Fibroblast of the aortic adventitia (primary cell): ENCODE measurements around the genes TMC2, MRPS26, AVP and SPEF1.

- CAGE, long polyA plus RNA = no peak
These were observed 2.1 kb downstream of the STK35 start for GRCh38 chr20:2103809-2104113.

DNA sequence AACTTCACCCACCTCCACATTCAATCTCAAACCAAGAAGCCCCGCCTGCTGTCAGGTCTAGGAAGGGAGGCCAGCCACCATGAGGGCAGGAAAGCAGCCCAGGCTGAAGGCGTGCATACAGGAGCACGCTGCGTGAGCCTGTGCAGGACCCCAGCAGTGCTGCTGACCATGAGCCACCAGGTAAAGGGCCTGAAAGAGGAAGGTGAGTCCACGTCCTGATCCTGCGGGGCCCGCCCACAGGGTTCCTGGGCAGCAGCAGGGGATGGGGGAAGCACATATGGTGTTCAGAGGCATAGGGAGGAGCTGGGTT, at the start of gene TMC2:
Gene TMC2 (plus strand): TSS at position 120 of the 310 bp plus-strand sequence.
- CAGE, long polyA plus RNA = no peak

DNA sequence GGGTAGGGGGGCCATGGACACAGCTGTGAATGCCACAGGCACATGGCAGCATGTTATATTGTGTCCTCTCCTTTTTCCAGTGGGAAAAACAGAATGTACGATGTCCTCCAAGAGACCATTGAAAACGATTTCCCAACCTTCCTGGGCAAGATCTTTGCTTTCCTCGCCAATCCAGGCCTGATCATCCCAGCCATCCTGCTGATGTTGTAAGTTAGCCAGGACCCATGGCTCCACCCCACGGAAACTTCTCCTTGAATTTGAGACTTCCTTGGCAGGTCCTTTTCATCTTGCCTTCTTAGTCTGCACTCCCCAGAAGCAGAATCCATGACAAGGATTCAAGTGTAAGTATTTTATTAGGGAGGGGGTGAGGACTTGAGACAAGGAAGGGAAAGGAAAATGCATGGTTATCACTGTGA, 28.2 kb upstream of the NOP56 start:
- CAGE, long polyA plus RNA = no peak

GRCh38 chr20:2821912-2822570, 5.9 kb downstream of the TMEM239 start:
- CAGE, long polyA plus RNA = no peak

GRCh38 chr20:2838417-2839203, 1.8 kb downstream of the PCED1A start:
- CAGE, long polyA plus RNA = no peak

GRCh38 chr20:2840905-2841692, 554 bp downstream of the VPS16 start:
- CAGE, long polyA plus RNA = no peak

DNA sequence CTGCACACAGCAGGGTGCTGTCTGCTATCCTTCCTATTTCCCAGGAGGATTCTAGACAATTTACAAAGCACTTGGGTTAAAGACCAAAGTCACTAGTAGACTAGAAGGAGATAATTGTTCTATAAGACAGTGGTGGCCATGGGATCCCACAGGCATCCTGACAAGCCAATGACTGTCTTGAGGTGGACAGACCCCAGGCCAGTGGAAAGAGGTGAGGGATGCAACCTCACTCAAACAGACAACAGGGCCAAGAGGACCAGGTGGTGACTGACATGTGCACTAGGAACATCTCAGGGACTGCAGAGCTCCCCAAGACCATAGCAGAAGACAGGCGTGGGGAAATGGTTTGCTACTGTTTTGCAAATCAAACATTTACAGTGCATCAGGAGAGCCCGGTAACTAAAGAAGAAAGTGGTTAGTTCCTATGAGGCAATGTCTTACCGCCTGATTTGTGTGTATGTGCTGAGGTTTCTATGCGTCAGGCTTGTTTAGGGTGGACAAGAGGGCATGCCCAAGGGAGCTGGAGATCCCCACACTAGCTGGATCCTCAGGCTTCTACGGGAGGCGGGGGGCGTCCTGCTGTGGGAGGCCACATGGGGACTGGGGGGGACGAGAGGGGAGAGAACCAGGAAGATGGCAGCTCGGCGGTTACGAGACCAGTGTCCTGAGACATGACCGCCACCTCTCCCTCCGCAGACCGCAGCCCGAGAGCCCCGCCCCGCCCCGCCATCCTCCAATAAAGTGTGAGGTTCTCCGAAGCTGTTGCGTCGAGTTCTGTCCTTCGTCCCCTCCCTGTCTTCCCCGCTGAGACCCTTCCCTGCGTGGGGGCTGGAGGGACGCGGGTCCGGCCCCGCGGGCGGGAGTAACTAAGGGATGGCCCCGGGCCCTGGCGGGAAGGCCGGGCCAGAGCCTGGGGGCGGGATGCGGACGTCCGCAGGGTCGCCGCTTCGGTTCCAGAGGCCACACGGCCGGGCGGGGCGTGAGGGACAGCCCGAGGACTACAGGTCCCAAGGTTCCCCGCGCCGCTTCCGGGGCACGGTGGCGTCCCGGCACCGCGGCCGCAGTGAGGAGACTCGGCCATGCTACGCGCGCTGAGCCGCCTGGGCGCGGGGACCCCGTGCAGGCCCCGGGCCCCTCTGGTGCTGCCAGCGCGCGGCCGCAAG, at the start of gene MRPS26:
Gene MRPS26 (plus strand): TSS at position 1,063 of the 1,163 bp plus-strand sequence.
- CAGE, long polyA plus RNA = no peak

- CAGE, long polyA plus RNA = no peak
These were observed at the start of gene AVP for GRCh38 chr20:3084659-3085008. TSS of gene AVP (minus strand) at chr20:3084724.

DNA sequence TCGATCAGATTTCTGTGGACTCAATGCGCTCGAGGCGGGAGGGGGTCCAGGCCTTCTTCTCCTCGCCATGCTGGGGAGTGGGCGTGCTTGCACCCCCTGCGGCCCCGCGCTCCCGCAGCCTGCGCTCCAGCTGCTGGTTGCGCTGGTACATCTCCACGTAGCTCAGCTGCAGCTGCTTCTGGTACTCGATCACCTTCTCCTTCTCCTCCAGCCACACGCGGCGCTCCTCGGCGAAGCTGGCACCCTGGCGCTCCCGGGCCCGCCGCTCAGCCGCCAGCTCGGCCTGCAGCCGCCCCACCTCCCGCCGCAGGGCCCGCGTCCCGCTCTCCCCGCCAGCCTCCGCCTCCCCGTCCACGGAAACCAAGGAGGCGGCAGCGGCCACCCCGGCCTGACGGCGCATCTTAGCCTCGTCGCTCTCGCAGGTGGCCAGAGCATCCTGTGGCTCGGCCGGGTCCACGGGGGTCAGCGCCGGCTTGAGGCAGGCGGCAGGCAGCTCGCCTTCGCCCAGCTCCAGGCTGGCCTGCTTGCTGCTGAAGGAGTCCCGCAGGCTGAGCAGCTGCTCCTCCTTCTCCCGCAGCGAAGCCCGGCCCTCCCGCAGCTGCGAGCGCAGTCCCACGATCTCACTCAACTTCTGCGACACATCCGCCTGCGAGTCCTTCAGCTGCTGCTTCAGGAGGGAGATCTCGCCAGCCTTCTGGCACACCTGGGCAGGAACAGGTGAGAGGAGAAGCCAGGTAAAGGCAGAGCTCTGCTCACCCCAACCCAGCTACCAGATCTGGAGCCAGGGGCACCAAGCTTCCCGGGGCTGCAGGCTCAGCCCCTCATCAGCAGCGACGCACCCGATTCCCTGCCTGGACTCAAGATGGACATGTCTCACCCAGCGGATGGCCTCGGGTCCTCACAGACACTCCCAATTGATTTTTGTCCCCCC, 5.0 kb upstream of the FASTKD5 start:
- CAGE, long polyA plus RNA = no peak

DNA sequence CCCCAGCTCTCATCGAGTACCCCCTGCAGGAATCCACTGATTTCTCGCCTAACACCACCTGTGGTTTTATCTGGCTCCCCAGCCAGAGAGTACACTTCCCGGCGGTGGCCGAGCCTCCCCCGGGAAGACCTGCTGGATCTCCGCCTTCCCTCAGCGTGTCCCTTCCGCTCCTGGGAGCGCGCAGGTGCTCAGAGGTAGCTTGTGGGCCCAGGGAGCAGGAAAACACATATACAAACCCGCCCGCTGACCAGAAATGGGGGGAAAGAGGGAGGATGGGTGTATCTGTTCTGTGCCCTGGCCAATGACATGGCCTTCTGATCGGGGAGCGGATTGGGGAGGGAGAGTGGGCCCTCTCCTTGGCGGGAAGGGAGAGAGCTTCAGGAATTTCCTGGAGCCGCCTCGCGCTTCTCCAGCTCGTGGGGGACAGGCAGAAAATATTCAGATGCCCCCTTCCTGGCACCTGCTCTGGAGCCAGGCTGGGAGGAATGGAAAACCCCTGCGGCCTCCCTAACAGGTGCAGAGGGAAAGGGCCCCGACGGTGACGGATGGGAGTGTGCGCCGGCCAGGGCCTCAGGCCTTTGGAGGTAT, 692 bp downstream of the DDRGK1 start:
- CAGE, long polyA plus RNA = no peak

- CAGE, long polyA plus RNA = no peak
These were observed 13.5 kb downstream of the GFRA4 start for GRCh38 chr20:3649710-3650165.

DNA sequence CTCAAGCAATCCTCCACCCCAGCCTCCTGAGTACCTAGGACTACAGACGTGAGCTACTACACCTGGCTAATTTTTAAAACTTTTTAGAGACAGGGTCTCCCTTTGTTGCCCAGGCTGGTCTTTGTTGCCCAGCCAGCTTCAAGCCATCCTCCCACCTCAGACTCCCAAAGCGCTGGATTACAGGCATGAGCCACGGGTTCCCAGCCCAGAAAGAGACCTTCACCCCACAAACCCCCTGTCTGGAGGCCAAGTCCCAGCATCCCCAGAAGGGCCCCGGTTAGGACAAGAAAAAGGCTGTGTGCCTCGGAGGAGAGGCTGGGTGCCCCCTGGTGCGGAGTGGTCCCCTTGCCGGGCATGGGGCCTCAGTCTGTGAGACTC, 800 bp upstream of the HSPA12B start:
- CAGE, long polyA plus RNA = no peak

DNA sequence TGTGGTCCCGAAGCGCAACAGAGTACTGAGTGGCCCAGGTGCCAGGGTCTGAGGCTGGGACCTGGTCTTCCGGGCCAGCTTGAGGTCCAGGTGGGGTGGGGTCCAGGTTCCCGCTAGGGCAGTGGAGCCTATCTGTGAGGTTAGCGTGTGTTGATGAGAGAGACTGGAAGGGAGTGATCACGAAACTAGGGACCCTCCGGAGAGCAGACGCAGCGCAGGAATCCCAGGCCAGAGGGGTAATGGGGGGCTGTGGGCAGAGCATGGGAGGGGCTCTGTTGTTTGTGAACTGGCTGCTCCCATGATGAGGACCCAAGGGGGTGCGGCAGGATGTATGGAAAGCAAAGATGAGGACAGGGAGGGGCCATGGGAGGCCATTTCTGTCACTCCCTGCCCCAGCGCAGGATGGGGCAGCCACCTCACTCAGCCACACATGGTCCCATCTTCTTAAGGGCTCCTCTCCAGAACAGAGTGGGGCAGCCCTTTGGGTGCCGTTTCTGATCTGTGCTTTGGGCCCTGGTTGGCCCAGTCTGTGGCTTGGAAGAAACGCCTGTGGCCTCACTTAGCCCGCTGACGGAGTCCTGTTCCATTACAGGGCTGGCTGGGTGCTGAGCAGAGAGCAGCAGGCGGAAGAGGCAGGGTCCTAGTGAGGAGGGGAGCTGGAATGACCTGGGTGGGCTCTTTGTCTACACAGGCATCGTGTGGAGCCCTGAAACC, 876 bp downstream of the HSPA12B start:
- CAGE, long polyA plus RNA = no peak

DNA sequence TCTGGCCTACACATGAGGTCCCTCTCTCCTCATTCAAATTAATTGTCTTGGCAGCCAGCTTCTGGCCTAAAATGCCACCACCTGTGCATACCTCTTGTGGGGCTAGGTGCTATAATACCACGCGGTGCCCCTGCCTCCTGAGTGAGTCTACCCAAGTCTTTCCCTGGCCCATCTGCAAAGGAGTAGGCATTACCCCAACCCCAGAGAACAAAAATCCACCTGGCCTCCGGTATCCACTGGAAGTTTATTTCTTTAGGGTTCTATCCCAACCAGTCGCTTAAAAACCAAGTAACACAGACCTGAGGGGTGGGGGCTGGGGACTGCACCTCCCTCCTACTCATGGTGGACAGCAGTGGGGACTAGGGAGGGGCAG, 14.3 kb downstream of the ADISSP start:
- CAGE, long polyA plus RNA = no peak

DNA sequence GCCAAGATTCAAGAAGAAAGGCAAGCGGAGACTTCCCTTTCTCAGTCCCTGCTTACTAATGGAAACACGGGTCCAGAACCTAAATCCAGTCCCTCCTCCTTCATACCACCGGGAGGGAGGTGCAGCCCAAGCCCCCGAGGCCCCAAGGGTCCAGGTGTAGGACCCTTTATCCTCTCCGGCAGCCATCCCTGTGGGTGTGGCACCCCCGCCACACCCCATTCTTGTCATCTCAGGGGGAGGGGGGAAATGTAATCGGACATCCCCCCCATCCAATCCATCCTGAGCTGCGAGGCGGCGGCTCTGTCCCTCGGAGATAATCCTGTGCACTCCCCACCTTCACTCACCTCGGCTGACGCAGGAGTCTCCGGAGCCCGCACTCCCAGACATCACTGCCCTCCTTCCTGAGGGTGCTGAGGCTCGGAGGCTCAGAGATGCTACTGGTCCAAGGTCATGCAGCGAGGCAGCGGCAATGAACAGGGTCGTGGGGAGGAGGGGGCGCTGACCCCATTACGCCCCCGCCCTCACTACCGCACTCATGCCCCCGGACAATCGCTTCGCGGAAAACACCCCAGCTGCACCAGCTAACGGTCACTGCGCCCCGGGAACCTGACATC, 581 bp downstream of the ADISSP start:
- CAGE, long polyA plus RNA = no peak

GRCh38 chr20:3781332-3781751, at the start of gene SPEF1:
TSS of gene SPEF1 (minus strand) at chr20:3781448.
- CAGE, long polyA plus RNA = no peak

DNA sequence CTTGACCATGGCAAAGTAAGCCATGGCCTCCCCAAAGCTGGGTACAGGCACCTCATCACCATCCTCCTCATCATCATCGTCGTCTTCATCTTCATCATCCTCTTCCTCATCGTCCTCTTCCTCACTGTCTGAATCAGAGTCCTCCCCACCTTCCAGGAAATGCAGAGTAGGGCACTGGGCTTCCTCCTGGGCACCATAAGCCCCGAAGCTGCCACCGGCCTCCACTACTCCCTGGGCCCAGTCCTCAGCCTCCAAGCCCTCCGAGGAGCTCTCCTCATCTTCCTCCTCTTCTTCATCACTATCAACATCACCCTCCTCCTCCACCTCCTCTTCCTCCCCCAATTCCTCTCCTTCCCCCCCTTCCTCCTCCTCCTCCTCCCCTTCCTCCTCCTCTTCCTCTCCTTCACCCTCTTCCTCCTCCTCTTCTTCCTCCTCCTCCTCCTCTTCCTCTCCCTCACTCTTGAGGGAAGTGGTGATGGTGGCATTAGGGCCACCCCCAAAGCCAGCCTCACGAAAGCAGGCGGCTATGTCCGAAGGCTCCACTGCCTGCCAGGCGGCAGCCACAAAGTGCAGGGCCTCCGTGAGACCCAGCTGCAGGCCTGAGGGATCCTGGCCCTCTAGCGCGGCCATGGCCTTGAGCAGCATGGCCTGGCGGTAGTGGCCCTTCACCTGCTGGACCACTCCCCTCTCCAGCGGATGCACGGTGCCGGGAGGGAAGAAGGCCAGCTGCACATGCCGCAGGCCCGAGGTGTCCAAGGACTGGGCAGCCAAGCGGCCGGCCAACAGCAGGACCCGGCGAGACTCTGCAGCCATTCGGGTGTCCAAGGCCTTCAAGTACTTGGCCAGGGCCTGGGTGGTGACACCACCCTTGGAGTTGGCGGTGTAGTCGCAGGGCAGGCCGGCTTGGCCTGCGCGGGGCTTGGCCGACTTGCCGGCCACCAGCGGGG, 1.4 kb downstream of the CENPB start:
- CAGE, long polyA plus RNA = no peak

DNA sequence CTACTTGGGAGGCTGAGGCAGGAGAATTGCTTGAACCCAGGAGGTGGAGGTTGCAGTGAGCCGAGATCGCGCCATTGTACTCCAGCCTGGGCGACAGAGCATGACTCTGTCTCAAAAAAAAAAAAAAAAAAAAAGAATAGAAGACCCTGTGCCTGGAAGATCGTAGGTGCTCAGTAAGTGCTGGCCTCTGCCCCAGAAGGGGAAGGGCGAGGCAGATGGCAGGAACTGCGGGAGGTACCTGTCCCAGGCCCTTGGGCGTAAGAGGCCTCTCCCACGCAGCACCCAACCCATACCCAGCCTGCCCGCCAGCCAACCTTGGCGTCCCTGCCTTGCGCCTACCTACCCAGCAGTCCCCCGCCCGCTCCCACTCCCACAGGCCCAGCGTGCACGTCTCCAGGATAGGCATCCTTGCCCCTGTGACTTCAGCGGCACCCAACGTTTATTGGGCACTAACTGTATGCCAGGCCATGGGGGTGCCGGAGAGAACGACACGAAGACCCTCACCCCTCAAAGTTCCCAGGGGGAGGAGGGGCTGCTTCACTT, 558 bp upstream of the MAVS start:
- CAGE, long polyA plus RNA = no peak

DNA sequence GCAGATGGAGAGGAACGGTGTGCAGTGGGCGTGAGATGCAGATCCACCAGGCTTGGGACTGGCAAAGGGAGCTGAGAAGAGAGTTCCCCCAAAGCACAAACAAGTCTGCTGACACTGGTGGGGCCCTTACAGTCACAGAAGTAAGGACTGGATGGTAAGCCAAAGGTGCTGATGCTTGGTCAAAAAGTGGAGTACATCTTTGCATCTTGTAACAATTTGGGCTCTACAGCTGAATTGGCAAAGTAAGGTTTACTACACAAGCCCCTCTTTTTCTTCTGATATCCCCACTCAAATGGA, 38.5 kb downstream of the PANK2 start:
- CAGE, long polyA plus RNA = no peak

DNA sequence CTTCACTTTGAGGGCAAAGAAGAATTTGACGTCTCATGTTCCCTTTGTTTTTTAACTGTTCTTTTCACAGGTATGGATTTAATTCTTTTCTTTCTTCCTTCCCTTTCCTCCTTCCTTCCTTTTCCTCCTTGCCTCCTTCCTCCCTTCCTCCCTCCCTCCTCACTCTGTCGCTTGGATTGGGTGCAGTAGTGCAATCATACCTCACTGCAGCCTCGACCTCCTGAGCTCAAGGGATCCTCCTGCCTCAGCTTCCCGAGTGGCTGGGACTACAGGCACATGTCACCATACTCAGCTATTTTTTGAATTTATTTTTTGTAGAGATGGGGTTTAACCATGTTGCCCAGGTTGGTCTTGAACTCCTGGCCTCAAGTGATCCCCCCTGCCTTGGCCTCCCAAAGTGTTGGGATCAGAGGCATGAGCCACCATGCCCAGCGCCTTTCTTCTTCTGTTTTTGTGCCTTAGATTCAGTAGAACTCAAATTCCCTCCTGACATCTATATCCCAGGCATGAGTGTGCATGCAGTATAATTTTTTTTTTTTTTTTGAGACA, 29.2 kb downstream of the RNF24 start:
- CAGE, long polyA plus RNA = no peak